SJSA1 (cell line): ENCODE data around the genes GAS7 and TMEM220.

- RAMPAGE, long total RNA = no peak
Observed at GRCh38 chr17:8673664-8674018, 43.1 kb upstream of the MYH10 start.

GRCh38 chr17:8807071-8807724, 8.0 kb upstream of the MFSD6L start:
- RAMPAGE, long total RNA = no peak

DNA sequence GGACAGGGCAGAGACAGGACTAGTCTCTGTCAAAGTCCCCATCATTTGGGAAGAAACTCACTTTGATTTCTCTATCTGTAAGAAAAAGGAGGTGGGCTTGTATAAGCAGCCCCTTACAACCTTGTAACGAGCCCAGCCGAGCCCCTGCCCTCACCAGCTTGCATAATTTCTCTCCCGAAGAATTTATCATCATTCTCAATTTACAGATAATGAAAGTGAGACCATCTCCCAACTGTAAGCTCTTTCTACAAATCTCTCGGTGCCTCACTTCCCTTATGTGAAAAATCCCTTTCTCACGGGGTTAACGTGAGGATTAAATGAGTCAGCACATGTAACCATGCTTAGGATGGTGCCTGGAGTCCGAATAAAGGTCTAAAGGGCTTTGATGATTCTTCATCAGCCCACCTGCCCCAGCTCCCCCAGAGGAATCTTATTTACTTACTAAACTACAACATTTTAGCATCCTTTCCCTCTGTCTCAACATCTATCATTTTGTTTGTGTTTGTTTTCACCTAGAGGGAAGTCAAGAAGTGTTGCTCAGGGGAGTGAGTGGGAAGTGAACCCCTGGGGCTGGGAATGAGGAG, 24.8 kb upstream of the PIK3R6 start:
- RAMPAGE, long total RNA = no peak

DNA sequence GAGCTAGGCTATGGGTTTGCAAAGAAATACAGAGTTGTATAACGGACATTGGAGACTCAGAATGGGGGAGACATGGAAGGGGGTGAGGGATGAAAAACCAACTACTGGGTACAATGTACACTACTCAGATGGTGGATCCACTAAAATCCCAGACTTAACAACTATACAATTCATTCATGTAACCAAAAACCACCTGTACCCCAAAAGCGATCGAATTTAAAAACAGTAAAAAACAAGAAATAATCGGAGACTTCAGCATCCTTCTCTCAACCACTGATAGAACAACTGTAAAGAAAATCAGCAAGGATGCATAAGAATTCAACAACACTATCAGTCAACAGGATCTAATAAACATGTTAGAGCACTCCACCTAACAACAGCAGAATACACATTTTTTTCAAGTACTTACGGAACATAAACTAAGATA, 35.7 kb downstream of the PIK3R5 start:
- RAMPAGE, long total RNA = no peak

GRCh38 chr17:9196193-9196868, 175.0 kb downstream of the NTN1 start:
- RAMPAGE, long total RNA = no peak

- RAMPAGE, long total RNA = no peak
Observed at GRCh38 chr17:9239767-9240618, 218.7 kb downstream of the NTN1 start.

GRCh38 chr17:9959275-9959941, 54.3 kb upstream of the RCVRN start:
- RAMPAGE, long total RNA = no peak

DNA sequence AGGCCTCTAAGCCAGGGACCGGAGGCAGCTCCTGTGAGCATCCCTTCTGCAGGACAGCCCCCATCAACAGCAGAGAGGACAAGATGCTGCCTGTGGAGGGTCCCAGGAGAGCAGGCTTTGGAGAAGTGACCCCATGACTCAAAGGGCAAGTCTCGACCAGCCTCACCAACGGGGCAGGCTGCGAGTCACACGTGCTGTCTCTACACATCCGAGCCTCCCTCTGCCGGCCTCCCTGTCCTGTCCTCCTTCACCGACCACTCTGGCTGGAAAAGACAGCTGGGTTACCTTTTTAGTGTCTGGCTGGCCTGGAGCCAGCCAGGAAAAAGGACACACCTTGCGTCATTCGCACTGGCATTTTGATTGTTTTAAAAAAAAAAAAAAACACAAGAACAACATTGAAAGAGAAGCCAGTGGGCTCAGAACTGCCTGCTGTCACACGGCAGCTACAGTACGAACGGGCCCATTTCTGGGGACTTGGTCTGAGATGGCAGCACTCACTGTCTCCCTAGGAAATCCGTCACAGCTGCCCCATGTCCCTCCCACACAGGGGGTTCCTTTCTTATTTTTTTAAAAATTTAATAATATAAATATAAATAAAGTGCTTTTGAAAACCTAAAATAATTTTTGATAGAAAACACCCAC, 74.5 kb upstream of the RCVRN start:
- RAMPAGE, long total RNA = no peak

GRCh38 chr17:10069308-10069620, 129.1 kb downstream of the GAS7 start:
- RAMPAGE, long total RNA = no peak

GRCh38 chr17:10113432-10113871, 85.0 kb downstream of the GAS7 start:
- RAMPAGE, long total RNA = no peak

- RAMPAGE, long total RNA = no peak
Observed at GRCh38 chr17:10116900-10118057, 81.1 kb downstream of the GAS7 start.

- RAMPAGE, long total RNA = no peak
Observed at GRCh38 chr17:10127130-10127586, 71.2 kb downstream of the GAS7 start.

DNA sequence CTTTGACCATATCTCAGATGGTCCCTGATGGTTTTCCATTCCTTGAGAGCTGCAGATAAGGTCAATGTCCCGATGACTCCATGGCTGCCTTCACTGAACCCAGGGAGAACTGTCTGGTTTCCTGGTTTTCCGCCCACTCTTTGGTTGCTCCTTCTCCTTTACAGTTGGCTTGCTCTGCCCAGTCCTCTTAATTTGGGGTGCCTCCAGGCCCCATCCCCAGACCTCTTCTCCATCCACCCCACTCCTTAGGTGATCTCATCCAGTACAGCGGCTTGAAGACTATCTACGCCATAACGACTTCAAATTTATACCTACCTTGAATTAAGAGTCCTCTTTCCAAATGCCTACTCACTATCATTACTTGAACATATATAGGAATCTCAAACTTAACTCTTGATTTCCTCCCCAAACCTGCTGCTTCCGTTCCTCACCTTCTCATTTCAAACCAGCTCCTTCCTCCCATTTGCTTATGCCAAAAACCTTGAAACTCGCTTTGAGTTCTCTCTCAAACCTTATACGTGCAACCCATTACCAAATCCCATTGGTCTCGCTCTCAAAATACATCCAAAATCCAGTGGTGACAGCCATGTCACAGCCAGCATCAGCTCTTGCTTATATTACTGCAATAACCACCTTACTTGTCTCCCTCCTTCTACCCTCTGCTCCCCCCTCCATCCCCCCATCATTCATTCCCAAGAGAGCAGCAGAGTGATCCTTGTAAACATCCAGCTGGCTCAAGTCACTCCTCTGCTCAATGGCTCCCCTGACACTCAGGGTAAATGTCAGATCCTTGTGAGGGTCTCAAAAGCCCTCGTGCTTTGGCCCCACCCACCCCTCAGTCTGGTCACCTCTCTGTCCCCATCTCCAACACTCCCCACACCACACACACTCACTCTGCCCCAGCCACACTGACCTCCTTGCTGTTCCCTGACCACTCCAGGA, 28.6 kb downstream of the GAS7 start:
- RAMPAGE, long total RNA = no peak

DNA sequence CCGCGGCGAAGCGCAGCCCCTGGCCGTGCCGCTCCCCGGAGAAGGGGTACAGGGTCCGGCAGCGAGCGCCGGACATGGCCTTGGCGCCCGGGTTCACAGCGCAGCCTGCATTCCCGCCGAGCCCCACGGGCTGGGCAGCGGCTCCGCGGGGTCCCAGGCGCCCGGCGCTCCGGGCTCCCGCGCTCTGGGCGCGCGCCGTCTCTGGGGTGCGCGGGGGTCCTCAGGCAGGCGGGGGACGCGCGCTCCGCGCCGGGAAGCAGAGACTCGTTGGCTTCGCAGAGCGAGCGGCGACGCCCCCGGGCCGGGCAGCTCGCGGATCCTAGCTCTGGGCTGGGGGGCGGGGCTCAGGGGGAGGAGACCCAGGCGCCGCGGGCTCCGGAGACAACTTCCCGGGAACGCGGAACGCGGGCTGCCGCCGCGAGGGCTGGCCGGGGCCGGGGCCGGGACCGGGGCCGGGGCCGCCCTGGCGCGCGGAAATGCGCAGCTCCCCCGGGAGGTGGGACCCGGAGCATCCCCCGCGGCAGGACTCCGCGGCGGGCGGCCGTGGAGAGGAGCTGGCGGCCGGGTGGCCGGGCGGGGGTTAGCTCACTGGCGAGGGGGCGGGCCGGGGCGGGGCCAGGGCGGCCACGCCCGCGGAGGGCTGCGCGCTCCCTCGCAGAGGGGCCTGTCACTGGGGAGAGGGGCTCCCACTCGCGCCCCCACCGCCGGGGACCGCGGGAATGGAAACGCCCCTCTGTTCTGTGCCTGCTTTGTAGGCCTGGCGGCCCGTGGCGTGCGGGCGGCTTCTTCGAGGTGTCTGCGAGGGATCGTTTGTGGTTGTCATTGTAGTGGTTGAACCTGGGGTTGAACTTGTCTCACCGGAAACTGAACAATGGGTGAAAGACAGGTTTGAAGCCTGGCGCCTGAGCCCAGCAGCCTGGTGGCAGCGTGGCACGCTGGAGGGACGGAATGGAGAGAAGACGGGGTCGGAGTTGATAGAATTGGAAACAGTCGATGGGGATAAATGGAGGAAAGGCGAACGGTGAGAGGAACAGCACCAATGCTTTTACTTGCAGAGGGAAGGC, at the start of gene GAS7:
TSS of gene GAS7 (minus strand) at position 292 of the 1,064 bp plus-strand sequence.
- RAMPAGE, long total RNA = no peak

DNA sequence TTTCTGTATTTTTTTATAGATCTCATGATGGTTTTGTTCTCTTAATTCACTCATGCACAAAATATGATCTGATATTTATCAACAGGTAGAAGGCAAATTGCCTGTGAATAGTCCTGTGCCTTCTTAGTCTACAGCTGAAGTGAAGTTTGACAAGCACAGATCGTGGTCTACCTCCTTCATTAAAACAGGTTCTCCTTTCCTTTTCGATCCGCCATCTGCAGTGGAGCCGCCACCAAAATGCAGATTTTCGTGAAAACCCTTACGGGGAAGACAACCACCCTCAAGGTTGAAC, 60.1 kb upstream of the GAS7 start:
- RAMPAGE, long total RNA = no peak

DNA sequence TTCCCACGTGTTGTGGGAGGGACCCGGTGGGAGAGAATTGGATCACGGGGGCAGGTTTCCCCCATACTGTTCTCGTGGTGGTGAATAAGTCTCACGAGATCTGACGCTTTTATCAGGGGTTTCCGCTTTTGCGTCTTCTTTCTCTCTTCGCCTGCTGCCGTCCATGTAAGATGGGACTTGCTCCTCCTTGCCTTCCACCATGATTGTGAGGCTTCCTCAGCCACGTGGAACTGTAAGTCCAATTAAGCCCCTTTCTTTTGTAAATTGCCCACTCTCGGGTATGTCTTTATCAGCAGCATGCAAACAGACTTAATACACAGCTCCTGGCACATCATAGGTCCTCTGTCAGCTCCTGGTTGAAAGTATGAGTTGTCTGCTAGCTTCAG, 81.1 kb downstream of the MYH13 start:
- RAMPAGE, long total RNA = no peak

GRCh38 chr17:10579341-10579670, 29.8 kb upstream of the MYH2 start:
- RAMPAGE, long total RNA = no peak

GRCh38 chr17:10617988-10618688, 39.0 kb downstream of the MYH3 start:
- RAMPAGE, long total RNA = no peak

- RAMPAGE, long total RNA = no peak
Observed at GRCh38 chr17:10729389-10730188, at the start of gene TMEM220. TMEM220 (minus strand) TSS chr17:10730023.

- RAMPAGE, long total RNA = no peak
Observed at GRCh38 chr17:10736855-10737803, 7.3 kb upstream of the TMEM220 start.